SJSA1 (cell line): ENCODE measurements around a stretch of chr2.

DNA sequence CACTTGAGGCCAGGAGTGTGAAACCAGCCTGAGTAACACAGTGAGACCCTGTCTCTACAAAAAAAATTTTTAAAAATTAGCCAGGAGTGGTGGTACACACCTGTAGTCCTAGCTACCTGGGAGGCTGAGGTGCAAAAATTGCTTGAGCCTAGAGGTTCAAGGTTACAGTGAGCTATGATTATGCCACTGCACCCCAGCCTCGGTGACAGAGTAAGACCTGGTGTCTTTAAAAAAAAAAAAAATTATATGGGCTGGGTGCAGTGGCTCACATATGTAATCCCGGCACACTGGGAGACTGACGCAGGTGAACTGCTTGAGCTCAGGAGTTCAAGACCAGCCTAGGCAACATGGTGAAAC, 12.2 kb downstream of the SOS1 start:
- RAMPAGE, long total RNA = no peak

- RAMPAGE, long total RNA = no peak
These were observed 67.4 kb upstream of the MAP4K3 start for GRCh38 chr2:39504084-39505254.

GRCh38 chr2:39608708-39609333, 56.9 kb upstream of the TMEM178A start:
- RAMPAGE, long total RNA = no peak

GRCh38 chr2:40746155-40746759, 294.4 kb upstream of the SLC8A1 start:
- RAMPAGE, long total RNA = no peak

DNA sequence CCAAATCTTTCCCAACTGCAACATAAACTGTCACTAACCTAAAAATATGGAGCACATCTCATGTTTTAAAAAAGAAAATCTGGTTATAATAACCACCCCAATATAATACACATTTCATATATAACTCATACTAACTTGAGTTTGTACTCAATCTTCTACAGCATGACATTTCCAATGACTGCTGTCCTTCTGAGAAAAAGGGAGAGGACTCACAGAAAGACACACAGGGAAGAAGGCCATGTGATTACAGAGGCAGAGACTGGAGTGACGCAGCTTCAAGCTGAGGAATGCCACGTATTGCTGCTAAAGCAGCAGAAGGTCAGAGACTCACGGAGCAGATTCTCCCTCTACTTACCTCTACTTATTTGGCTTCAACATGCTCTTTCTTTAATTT, 753.6 kb upstream of the PKDCC start:
- RAMPAGE, long total RNA = no peak

- RAMPAGE, long total RNA = no peak
These were observed 326.9 kb upstream of the PKDCC start for GRCh38 chr2:41720695-41721471.

DNA sequence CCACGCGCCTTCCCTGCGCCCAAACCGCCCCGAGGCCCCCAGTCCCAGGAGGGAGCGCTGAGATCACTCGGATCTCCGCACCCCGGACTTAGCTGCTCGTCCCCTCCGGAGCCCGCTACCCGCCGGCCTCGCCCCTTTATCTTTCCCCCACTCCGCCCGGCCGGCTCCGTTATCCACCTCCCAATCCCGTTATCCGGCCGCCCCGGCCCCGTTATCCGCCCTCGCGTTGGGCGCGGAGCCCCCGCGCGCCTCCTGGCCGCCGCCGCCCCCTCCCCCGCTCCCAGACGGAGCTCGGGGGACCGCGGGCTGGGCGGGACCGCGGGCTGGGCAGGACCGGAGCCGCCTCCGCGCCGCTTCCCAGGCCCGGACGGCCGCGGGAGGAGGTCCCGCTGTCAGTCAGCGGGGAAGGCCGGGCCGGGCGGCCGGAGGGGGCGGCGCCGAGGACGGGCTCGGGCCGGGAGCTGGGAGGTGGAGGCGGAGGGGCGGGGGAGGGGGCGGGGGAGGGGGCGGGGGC, 310 bp upstream of the PKDCC start:
- RAMPAGE, long total RNA = no peak

DNA sequence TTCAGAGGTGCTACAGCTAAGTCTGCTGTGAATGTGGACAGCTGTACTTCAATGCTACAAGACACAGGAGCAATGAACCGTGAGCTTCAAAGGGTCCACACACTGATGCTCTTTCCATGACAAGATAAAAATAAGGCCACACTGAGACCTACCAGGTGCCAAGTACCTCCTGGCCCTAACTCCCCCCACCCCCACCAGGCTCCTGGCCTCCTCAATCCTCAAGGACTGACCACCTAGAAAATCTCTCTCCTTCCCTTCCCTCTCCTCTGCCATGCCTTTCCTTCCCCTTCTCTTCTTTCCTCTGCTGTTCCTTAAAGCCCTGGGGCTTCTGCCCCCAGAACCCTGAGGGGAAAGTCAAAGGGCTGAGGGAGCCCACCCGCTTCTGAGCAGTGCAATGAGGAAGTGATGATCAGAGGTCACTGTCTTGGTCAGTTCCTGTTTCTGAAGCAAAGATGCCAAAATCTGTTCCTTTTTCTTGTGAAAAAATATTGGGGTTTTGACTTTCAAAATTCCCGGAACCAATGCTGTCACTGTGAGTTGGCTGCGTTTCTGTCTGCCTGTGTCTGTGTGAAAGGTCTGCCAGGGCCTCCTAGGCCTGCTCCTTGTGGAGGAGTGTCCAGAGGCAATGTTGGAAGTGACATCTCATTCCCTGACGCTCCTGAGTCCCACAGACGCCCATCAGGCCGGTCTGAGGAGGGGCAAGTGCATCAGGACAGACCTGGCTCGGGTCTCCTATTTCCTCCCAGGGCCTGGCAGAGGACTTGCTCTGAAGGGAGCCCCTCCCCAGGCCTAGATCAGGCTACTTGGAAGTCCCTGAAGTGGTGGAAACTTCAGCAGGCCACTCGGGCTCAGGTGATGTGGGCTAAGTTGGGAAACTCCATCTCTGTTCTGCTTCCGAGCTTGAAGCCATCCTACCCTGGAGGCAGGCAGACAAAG, 50.7 kb downstream of the PKDCC start:
- RAMPAGE, long total RNA = no peak

DNA sequence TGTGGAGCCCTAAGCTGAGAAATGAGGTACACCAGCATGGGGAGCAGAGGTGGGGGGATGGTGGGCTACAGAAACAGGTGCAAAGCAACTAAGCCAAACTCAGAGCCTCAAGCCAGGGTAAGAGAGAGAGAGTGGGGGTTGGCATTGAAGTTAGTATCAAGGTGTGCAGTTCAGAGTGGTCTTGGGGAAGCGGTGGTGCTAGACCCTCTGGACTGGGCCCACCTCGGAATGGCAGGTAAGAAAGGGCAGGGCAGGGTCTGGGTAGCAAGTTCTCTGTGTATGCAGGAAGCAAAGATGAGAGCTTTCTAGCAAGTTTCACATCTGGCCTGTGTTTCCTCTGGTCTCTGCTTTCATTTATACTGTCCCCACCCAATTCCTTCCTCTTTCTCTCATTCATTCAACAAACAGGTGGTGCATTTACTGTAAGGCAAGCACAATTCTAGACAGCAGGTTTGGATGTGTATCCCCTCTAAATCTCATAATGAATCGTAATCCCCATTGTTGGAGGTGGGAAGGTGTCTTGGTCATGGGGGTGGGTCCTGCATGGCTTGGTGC, 51.6 kb downstream of the PKDCC start:
- RAMPAGE, long total RNA = no peak

GRCh38 chr2:42330486-42331040, 30.5 kb downstream of the COX7A2L start:
- RAMPAGE, long total RNA = no peak

DNA sequence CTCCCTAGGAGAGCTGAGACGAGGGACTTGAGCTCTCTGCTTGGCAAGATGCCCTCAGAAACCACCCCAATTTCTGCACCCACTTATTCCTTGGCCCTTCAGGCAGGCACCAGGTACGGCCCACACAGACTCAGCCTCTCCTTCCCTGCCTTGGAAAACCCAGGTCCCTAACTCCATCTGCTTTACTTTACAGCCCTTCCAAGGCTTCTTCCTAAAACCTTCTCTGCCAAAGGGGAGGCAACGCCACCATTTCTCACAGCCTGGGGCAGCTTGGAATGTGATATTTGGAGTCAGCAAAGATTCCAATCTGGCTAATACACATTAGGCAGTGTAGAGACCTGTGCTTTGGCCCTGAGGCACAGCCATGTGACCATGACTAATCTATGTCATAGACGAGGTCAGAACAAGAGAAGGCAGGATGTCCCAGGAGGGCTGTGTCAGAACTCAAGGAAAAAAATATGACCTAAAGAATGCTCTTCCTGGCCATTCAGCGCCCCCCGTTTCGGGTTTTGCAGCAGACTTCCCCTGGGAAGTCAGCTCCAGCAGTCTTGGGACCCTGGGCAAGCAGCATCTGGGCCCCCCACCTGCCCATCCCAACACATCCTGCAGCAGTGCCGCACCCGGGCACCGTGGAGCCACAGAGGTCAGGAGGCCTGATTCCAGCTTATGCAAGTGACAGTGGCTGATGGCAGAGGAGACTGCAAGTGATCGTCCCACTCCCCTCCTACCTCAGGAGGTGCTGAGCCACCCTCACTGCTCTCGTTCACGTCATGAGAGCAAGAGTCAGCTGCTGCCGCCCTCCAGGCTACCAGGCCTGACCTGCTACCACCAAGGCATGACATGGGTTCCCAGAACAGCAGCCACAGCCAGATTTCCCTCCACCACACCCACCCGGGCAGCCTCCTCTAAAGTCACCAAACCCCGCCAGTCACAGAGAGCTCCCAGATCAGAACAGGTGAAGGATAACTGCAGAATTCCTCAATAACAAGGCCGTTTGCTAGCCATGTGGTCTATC, 18.4 kb downstream of the COX7A2L start:
- RAMPAGE, long total RNA = no peak

DNA sequence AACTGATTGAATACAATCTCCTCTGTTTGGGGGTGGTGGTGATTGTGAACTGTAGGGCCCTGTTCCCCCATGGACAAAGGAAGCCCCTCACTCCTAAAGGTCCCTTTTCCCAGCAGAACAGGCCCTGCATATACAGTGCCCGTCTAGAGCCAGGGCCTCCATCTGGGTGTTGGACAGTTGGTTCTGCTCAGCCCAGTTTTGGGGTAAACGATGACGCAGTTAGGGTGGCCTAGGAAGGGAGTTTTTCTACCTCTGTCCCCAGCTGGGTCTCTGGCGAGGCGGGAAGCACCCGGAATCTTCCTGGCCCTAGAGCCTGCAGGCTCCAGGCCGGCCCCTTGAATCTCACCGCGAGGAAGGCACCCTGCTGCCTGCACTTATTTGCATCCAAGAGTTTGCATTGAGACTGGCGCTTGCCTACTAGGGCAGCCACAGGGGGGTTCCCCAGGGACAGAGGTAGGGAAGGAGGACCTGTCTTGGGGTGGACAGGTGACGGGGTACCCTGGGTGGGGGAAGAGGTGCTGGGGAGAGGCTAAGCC, 590 bp upstream of the MTA3 start:
- RAMPAGE, long total RNA = no peak

DNA sequence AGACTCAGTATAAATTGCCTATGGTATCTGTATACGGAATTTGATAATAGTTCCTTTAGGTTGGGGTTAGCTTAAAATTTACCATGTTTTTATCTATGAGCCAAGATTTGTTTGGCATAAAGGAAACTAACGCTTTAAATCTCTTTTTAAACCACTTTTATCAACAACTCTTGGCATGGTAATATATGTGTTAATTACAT, 68.8 kb downstream of the MTA3 start:
- RAMPAGE, long total RNA = no peak

DNA sequence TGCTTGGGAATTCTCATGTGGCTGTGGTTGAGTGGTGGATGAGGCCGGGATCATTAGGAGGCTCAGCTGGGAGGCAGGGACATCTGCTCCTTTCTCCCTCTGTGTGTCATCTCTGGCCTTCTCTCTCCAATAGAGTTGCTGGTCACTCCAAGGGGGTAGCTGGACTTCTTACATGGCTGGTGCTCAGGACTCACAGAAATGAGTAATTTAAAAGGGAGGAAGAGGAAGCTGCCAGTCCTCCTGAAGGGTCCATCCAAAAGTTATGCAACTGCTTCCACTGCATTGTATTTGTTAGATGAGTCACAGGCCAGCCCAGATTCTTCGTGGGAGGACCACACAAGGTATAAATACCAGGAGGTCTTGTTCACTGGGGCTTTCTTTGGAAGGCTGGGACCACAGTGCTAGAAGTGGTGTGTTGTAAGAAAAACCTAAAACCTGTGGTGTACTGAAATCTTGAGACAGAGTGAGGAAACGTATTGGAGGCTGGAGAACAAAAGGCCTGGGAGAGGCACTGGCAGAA, 43.6 kb upstream of the HAAO start:
- RAMPAGE, long total RNA = no peak

- RAMPAGE, long total RNA = no peak
These were observed 113.3 kb upstream of the HAAO start for GRCh38 chr2:42905558-42906218.

- RAMPAGE, long total RNA = no peak
These were observed 132.3 kb upstream of the HAAO start for GRCh38 chr2:42924485-42925279.

DNA sequence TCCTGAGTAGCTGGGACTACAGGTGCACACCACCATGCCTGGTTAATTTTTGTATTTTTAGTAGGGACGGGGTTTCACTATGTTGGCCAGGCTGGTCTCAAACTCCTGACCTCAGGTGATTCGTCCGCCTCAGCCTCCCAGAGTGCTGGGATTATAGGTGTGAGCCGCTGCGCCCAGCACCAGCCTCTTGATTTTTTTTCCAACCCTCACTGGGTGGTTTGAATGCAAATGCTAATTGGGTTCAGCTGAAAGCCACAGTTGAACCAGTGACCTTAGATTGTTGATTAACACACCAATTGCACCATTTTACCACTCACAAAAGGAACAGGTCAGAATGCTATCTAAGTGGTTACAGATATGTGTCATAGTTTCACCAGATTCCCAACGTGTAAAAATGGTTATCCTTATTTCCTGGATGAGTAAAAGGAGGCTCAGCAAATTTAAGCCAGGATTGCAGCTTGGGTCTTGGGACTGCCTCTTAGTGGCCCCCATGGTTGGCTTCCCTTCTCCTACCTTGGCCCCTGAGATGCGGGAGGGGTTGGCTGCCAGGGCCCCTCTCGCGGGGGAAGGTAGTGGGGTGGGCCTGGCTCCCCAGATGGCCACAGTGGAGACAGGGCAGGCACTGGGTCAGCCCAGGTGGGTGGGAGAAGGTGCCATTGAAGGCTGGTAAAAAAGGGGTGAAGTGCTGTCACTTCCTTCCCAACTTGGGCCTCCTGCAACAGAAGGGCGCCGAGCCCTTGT, 164.8 kb upstream of the HAAO start:
- RAMPAGE, long total RNA = no peak

DNA sequence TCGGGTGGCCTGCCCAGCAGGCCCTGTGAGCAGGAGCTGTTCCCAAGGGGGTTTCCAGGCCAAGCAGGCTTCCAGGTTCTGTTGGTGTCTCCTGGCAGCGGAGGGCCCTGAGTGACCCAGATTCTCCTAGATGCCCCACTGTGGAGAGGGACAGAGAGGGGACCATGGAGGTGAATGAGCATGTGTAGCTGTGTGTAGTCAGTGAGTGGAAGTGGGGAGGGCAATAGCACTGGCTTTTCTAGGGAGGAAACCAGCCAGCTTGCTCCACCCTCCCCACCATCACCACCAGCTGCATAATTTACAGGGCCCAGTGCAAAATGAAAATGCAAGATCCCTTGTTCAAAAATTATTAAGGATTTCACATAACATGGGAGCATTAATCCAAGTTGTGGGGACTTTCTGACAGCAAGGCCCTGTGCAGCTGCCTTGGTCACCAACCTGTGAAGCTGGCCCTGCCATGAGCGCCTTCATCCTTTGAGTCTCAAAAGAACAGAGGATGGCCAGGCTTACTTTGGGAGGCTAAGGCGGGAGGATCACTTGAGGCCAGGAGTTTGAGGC, 172.3 kb upstream of the HAAO start:
- RAMPAGE, long total RNA = no peak

- RAMPAGE, long total RNA = no peak
These were observed 187.1 kb downstream of the ZFP36L2 start for GRCh38 chr2:43039112-43039841.

GRCh38 chr2:43074877-43075693, 151.3 kb downstream of the ZFP36L2 start:
- RAMPAGE, long total RNA = no peak